GM23338 (cell line): ENCODE measurements around the gene GPR149.

- PRO-cap, result no peak
- RAMPAGE, long total RNA, result no peak
Observed at GRCh38 chr3:152301311-152301766, 32.6 kb downstream of the MBNL1 start.

GRCh38 chr3:152308804-152309833, 40.4 kb downstream of the MBNL1 start:
- PRO-cap, result no peak
- RAMPAGE, long total RNA, result no peak

DNA sequence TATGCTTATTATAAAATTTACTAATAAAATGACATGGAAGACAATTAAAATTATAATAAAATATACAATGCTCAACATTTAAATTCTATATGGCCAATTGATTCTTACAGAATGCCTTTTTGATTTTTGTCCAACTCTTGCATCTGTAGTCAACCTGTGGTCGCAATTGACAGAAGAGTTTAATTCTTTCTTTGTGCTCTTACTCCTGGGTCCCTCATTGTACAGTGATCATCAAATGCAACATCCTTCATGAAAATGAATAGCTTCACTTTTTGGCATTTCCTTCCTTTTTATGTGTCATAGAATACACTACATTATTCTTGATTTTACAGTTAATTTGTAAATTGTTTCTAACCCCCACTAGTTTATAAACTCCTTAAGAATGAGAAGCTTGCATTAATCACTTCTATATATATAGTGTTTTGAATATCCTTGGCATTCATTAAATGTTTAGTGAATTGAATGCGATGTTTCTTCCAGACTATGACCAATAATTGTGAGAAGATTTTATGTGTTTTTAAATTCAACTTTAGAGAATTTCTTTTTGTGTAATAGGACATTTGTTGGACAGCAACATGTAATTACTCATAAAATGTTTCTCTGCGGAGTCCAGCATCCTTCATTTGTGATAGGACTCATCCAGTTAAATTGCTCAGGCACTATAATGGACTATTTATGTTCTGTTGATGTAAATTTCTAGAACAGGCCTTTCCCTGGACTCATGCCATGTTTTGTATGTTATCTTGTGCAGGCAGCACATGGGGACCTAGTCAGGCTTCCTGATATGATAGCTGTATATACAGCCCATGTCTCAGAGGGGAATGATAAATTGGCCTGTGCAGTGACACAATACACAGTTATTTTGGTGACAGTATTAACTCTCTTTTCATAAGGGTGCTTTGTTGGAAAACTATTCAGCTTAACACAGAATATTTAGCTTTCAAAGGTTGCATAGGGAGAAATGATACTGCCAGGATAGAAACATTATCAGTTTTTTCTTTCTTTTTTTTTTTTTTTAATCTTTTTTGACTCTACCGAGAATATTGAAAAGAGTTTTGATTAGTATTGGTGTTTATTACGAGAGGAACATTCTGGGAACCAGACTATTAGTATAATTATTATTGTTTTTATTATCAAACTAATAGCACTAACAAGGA, 51.3 kb downstream of the MBNL1 start:
- PRO-cap, result no peak
- RAMPAGE, long total RNA, result no peak

- PRO-cap, result no peak
- RAMPAGE, long total RNA, result no peak
Observed at GRCh38 chr3:152356236-152356756, 87.6 kb downstream of the MBNL1 start.

DNA sequence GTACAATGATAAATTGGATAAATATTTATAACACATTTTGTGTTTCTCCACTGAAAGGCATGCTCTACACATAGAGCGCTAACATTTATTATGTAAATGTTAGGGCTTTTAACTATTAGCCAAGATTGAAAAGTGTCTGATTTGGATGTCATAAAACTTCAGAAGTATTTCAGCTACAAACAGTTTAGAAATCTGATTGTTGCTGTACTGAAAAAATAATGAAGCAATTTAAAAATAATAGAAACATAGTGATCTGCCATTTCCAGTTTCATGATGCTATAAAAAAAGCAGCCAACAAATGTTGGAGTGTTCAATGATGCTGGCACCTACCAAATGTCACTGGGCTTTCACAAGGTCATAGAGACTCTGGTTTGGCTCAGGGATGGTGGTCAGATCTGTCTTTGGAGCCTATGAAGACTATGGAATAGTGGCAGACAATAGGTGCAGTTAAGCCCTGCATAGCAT, 137.0 kb downstream of the MBNL1 start:
- PRO-cap, result no peak
- RAMPAGE, long total RNA, result no peak

GRCh38 chr3:152870004-152870569, 35.2 kb downstream of the P2RY1 start:
- PRO-cap, result no peak
- RAMPAGE, long total RNA, result no peak

DNA sequence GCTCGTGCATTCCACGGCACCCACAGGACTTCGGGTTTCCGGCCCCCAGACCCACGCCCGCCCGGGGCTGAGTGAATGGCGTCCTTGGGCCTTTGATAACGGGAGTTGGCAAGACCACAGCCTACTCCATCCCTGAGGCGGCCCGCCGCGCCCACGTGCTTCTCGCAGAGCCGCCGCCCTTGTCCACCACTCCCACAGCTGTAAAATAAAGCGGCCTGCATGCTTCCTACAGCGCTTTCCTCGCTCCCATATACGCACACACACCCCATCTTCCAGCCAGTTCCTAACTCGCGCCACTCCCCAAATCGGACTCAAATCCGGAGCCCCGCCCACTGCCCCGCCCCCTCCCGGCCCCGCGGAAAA, 284 bp upstream of the RAP2B start:
- PRO-cap, result bidirectional peak, plus-strand start outside the sequence, minus-strand start at position 307 of the sequence
- RAMPAGE, long total RNA, result no peak

GRCh38 chr3:153320241-153320945, 158.4 kb downstream of the RAP2B start:
- PRO-cap, result no peak
- RAMPAGE, long total RNA, result no peak

GRCh38 chr3:154129460-154129769, 8.2 kb downstream of the ARHGEF26 start:
- PRO-cap, result no peak
- RAMPAGE, long total RNA, result no peak

DNA sequence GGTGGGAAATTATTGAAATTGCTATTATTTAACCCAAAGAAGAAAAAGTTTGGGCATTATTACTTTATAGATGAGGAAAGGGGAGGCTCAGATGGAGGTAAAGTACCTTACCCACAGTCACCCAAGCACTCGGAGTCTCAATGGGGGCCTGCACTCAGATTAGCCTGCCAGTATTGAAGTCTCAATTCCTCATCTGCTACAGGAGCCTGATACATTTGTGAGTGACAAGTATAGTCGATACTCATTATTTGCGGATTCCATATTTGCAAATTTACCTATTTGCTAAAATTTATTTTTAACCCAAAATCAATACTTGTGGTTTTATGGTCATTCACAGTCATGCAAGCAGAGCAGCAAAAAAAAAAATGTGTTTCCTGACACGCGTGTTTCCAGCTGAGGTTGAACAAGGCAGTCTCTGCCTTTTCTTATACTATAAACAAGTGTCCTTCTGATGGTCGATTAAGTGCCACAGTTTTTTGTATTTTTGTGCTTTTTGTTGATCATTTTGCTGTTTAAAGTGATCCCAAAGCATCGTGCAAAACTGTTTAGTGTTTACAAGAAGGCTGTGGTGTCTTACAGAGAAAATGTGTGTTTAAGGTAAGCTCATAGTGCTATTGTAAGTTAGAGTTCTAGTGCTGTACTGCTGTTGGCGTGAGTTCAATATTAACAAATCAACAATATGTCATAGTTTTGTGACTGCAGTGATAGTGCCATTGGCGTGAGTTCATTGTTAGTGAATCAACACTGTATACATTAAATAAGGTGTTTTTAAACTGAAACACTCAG, 48.0 kb downstream of the ARHGEF26 start:
- PRO-cap, result no peak
- RAMPAGE, long total RNA, result no peak

DNA sequence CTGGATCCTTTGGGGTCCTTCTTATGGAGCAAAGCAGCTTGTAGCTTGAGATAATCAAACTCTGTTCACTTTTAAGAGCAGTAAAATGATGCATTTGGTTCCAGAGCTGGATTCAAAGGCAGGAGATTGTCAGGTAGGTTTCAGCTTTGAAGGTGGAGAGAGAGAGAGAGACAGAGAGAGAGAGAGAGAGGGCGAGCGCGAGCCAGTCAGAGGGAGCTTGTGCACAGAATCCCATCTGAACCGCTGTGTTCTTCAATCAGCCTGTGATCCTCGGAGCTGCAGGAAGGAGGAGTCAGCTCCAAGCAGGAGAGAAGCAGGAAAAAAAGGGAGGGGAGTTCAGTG, at the start of gene GPR149:
Gene GPR149 (minus strand): TSS at position 223 of the 342 bp plus-strand sequence.
- PRO-cap, result no peak
- RAMPAGE, long total RNA, result no peak

DNA sequence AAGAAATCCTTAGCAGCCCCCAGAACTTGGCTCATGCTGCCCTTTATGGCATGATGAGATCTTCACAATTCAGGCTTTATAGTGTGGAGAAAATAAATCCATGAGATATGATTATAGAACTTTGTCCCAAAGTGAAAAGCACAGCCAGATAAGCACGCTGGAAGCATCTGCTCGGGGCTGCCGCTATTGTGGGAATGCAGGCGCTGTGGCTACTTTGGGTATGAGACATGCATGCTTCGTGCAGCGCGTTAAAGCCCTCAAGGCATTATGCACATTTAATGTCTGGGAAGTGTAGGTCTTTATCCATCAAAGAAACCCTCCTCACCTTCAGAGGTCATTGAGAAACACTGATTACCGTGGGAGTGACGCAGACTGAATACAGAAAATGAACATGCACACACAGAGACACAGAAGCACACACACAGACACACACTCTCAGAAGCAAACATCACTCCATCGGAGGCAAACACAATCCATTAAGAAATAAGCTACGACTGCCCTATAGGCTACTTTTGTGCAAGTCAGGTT, 68.7 kb downstream of the PLCH1 start:
- PRO-cap, result no peak
- RAMPAGE, long total RNA, result no peak

DNA sequence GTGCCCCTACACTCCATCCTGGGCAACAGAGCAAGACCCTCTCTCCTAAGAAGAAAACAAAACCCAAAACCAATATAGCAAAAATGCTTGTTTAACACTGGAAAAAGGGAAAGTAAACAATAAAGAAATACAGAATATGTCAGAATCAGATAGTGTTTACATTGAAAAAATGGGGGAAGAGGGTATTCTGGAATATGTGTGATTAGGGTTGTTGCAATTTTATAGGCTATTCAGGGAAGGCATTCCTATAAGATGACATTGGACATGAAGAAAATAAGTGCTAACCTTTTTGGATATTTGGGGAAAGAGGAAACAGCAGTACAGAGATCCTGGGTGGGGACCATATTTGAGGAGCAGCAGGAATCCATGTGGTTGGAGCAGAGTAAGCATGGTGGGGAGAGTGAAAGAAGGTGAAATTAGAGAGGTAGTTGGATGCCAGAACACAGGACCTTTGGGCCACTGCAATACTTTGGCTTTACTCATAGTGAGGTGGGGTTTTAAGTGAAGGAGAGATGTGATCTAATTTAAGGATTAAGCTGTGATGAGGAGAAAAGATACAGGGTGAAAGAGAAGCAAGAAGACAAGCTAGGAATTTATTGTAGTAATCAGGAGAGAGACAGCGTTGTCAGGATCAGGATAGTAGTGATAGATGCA, 37.2 kb downstream of the GMPS start:
- PRO-cap, result no peak
- RAMPAGE, long total RNA, result no peak

- PRO-cap, result no peak
- RAMPAGE, long total RNA, result no peak
Observed at GRCh38 chr3:156126993-156127368, 6.6 kb downstream of the KCNAB1 start.

GRCh38 chr3:156455692-156456263, 99.1 kb downstream of the SSR3 start:
- PRO-cap, result no peak
- RAMPAGE, long total RNA, result no peak

DNA sequence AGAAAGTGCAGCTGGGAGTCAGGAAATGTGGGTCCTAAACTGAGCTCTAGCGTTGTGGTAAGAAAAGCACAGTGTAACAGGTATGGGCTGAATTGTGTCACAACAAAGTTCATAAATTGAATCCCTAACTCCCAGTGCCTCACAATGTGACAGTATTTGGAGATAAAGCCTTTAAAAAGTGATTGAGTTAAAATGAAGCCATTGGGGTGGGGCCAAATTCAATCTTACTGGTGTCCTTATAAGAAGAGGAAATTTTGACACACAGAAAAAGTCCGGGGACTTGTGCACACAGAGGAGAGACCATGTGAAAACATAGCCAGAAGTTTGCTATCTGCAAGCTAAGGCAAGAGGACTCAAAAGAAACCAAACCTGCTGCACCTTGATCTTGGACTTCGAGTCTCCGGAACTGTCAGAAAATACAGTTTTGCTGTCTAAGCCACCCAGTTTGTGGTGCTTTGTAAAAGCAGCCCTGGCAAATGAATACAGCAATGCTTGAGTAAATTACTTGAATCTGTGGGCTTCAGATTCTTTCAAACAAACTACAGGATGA, 53.6 kb upstream of the SSR3 start:
- PRO-cap, result no peak
- RAMPAGE, long total RNA, result no peak

DNA sequence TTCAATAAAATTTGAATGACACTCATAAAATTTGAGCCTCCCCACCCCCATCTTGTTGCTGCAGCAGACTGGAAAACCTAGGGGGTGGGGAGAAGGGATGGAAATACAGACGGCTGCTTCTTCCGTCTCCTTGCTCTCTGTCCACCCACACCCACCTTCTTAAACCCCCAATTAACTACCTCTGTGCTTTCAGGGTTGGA, 16.1 kb upstream of the TIPARP start:
- PRO-cap, result no peak
- RAMPAGE, long total RNA, result no peak

- PRO-cap, result no peak
- RAMPAGE, long total RNA, result no peak
Observed at GRCh38 chr3:156677588-156678609, 3.5 kb downstream of the TIPARP start.

DNA sequence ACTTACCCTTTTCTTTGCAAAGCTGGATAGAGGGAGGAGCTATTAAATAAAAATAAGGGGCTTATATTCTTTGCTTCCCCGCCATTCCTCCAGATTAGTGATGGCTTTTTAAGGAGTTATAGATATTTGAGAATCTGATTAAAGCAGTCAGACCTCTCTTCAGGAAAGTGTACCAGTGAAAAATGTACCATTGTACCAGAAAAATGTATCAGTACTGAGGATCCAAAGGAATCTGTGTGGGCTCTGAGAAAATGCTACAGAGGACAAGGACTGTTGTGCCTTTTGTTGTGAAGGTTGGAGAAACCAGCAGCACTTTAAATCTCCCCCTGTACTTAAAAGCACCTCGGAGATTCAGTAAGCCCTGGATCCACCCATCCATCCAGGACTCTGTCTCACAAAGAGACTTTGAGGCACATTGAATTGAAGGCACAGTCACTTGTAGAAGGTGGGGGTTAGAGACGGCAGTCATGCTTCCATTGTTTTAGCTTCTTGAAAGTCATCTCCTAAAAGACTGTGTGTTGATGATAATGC, 27.2 kb downstream of the TIPARP start:
- PRO-cap, result no peak
- RAMPAGE, long total RNA, result no peak

- PRO-cap, result no peak
- RAMPAGE, long total RNA, result no peak
Observed at GRCh38 chr3:156843362-156843885, 17.3 kb downstream of the LEKR1 start.